SK-MEL-5 (cell line): ENCODE data around the genes BRWD1, GET1 and FAM3B.

RAMPAGE:
- cytosol, long total RNA: no peak
- long total RNA: no peak
- nucleus, long total RNA: no peak
These were observed 88.9 kb downstream of the PSMG1 start for GRCh38 chr21:39094280-39094779.

DNA sequence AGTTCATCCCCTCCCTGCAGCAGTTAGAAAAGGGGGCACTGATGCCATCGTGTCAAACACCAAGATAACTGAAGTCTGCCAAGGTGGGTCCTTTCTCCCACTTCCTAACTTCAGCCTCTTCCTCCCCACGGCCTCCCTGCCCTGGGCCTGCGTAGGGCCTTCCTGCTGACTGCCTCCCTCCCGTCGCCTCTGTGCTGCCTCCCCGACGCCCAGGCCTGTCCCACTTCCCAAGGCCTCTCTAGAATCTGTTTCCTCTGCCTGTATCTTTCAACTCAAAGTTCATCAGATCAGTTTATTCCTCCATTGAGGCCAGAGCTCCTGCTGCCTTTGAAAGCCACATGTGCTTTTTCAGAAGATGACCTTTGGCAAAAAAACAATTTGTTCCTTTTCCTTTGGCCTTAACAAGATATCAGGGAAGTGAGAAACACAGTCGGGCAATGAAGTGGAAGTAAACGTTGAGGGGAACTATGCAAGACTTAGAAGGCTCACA, 86.0 kb downstream of the PSMG1 start:
RAMPAGE:
- cytosol, long total RNA: no peak
- long total RNA: no peak
- nucleus, long total RNA: no peak

GRCh38 chr21:39141714-39142088, 41.5 kb downstream of the PSMG1 start:
RAMPAGE:
- cytosol, long total RNA: no peak
- long total RNA: no peak
- nucleus, long total RNA: no peak

RAMPAGE:
- cytosol, long total RNA: no peak
- long total RNA: no peak
- nucleus, long total RNA: no peak
These were observed at the start of gene BRWD1 for GRCh38 chr21:39313152-39314200. Gene BRWD1 (minus strand): TSS chr21:39313632.

DNA sequence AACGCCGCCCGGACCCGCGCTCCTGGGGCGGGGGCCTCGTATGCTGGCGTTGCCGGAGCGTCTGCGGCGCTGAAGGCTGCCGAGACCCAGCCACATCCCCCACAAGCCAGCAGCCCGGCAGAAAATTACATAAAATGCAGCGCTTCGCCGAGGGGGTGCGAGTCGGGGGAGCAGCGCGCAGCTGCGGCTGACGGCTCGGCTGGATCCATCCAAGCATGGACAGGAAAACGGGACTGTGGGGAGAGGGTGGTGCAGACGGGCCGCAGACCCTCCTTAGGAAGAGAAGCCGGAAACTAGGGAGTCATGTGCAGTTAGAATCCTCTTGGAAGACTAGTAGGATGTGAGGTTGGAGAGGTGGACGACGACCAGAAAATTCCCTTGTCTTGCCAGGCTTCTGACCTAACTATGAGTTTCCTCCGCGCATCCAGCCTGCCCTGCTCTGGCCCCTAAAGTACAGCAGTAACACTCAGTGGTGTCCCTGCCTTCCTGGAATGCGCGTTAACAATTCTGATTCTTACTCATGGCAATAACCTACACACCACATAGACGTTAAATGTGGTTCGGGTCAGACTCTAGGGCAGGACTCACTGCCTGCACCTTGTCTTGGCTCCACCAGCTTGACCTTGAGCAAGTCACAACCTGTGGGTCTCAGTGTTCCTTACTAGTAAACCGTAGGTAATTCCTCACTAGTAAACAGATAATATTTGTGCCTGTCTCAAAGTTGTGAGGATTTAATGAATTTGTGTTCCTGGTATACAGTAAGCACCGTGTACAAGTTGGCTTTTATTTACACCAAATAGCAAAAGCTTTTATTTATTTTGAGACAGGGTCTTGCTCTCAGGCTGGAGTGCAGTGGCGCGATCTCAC, 1.0 kb upstream of the BRWD1 start:
RAMPAGE:
- cytosol, long total RNA: no peak
- long total RNA: no peak
- nucleus, long total RNA: no peak

DNA sequence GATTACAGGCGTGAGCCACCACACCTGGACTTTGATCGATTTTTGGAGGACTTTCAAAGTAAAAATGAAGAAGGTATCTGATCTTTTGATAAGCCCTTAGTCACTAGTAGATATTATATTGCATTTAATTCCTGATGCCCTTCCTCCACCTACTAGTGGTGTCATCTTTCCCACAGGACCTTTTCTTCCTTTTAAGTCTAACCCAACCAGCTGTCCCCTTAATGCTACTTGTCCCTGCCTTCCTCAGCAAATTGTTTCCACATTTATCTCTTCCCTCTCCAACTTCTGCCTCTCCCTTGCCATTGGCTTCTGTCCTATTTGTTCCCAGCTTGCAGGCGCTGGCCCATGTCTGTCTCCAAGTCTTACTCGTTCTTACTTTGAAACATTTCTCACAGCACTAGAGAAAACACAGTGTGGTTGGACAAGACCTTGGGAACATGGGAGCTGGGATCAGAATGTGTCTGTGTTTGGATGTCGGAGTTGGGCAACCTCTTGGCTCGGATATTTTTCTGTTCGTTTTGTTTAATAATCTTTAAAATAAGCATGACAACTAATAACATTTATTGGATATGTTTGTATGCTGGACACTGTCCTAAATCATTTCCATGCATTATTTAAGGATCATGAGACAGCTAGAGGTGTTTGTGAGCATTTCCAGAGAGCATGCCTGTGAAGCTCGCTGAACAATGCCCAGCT, 5.7 kb upstream of the BRWD1 start:
RAMPAGE:
- cytosol, long total RNA: no peak
- long total RNA: no peak
- nucleus, long total RNA: no peak

GRCh38 chr21:39380100-39380644, at the start of gene GET1:
Gene GET1 (plus strand): TSS chr21:39380326.
RAMPAGE:
- cytosol, long total RNA: start-site peak on the plus strand at chr21:39380316-39380399, 379 and 51 reads in 2 replicates
- long total RNA: start-site peak on the plus strand at chr21:39380303-39380368, 293 and 60 reads in 2 replicates
- nucleus, long total RNA: start-site peak on the plus strand at chr21:39380310-39380334, 37 and 27 reads in 2 replicates

GRCh38 chr21:39502506-39503186, 50.9 kb downstream of the SH3BGR start:
RAMPAGE:
- cytosol, long total RNA: no peak
- long total RNA: no peak
- nucleus, long total RNA: no peak

GRCh38 chr21:39632117-39632584, 19.4 kb downstream of the B3GALT5 start:
RAMPAGE:
- cytosol, long total RNA: no peak
- long total RNA: no peak
- nucleus, long total RNA: no peak

RAMPAGE:
- cytosol, long total RNA: no peak
- long total RNA: no peak
- nucleus, long total RNA: no peak
These were observed 31.3 kb downstream of the B3GALT5 start for GRCh38 chr21:39643940-39644445.

GRCh38 chr21:39651193-39651726, 38.5 kb downstream of the B3GALT5 start:
RAMPAGE:
- cytosol, long total RNA: no peak
- long total RNA: no peak
- nucleus, long total RNA: no peak

RAMPAGE:
- cytosol, long total RNA: no peak
- long total RNA: no peak
- nucleus, long total RNA: no peak
These were observed 182.0 kb downstream of the PCP4 start for GRCh38 chr21:40049148-40049703.

RAMPAGE:
- cytosol, long total RNA: no peak
- long total RNA: no peak
- nucleus, long total RNA: no peak
These were observed 65.7 kb upstream of the FAM3B start for GRCh38 chr21:41251019-41251244.

DNA sequence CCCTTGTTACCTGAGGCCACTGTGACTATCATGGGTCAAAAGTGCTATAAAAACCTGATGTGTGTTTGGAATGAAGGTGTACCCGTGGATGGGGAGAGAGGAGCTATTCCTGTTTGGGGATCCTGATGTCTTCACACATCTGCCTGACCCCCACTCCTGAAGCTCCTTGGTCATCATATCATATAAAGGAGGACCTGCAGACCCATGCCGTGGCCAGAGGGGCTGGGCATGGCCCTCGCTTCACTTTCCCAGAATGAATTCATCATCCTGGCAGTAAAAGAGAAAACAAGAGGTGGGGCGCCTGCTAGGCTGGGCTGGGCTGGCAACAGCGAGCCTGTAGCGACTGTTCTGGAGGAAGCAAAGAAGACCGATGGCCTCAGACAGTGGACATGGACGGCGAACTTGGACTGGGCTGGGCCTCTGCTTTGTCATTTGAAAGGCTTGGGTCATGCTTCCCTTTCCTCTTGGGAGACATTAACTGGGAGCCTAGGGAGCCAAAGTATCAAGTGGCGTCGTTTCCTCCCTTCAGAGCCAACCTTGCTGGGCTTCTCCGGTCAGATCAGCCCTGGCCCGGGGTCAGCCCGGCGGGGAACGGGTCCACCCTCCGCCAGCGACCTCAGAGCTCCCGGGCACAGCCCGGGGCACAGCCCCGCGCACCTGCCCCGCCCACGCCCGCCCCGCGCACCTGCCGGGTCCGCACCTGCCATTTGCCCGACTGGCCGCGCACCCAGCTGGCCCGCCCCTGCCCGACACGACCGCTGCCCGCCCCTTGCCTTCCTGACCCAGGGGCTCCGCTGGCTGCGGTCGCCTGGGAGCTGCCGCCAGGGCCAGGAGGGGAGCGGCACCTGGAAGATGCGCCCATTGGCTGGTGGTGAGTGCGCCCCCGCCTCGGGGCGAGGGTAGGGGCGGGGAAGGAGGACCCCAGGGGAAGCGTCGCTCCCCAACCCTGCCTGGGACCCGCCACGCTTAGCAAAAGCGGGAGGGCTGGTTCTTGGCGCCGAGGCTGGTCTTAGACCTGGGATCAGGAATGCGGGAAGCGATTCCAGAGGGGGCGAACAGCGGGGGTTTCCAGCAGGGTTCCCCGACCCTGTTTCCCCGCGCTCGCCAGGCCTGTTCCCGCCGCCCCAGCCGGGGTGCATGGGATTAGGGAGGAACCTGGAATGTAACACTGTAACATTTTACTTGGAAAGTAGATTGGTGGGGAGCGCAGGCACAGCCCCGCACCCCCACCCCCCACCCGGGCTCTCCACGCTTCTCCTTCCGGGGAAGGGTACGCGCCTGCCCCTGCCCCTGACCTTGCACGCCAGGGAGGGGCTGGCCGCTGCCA, at the start of gene FAM3B:
Gene FAM3B, plus strand, starts transcription at position 774 of the 1,327 bp plus-strand sequence.
RAMPAGE:
- cytosol, long total RNA: no peak
- long total RNA: no peak
- nucleus, long total RNA: no peak

GRCh38 chr21:41369951-41370199, 8.0 kb downstream of the MX2 start:
RAMPAGE:
- cytosol, long total RNA: no peak
- long total RNA: no peak
- nucleus, long total RNA: no peak

RAMPAGE:
- cytosol, long total RNA: no peak
- long total RNA: no peak
- nucleus, long total RNA: no peak
These were observed 25.5 kb downstream of the MX2 start for GRCh38 chr21:41387115-41387910.

GRCh38 chr21:41440827-41441058, 14.7 kb downstream of the MX1 start:
RAMPAGE:
- cytosol, long total RNA: no peak
- long total RNA: no peak
- nucleus, long total RNA: no peak

DNA sequence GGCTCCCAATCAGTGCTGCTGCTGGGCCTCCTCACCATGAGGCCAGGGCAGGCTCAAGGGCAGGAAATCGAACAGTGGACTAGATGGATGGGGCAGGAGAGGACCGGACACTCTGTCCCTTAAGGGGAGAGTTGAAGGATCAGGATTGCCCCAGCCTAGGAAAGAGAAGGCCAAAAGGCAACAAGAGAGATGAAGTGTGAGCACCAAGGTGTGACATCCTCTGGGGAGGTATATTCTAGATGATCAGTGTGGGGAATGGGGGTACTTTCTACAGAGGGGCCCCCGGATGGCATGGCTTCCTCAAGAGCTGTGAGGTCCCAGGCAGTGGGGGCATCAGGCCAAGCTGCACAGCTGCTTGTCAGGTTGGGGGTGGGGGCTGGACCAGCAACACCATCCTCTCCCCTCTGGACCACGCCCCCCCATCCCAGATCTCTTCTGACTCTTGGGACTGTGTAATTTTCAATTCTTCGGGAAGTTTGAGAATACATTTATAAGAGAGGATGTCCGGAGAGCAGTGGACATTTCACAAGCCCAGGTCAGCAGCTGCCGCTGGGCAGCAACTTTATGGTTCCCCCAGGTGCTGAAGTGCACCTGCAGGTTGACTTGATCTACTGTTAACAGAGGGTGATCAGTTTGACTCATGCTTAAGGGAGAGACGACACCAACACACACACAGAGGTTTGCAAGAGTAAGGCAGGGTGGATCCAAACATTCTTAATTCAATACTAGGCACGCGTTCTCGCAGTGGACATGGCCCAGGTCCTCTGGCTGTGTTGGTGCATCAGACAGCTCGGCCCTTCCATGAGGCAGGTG, 34.1 kb downstream of the MX1 start:
RAMPAGE:
- cytosol, long total RNA: no peak
- long total RNA: no peak
- nucleus, long total RNA: no peak

GRCh38 chr21:41489330-41489728, 18.6 kb downstream of the TMPRSS2 start:
RAMPAGE:
- cytosol, long total RNA: no peak
- long total RNA: no peak
- nucleus, long total RNA: no peak

DNA sequence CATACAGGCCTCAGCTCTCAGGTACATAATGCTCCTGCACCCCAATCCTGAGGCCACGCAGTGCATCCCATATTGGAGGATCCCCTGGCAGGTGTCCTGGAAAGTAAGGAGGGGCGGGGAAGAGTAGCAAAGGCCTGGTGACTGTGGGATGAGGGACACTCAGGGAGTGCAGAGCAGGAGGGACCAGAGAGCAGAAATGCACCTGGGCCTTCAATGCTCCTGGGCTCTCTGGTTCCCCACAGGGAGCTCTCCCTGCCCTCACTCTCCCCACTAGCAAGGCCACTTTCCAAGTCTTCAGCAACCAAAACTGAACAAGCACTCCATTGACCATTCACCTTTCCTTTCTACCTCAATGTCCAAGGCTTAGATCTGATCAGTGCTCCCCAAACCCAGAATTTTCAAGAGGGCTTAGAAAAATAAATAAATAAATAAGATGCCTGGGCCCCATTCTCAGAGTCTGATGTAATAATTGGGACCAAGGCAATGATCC, 3.1 kb downstream of the TMPRSS2 start:
RAMPAGE:
- cytosol, long total RNA: no peak
- long total RNA: no peak
- nucleus, long total RNA: no peak